ENCODE measurements around a stretch of chr4.

DNA sequence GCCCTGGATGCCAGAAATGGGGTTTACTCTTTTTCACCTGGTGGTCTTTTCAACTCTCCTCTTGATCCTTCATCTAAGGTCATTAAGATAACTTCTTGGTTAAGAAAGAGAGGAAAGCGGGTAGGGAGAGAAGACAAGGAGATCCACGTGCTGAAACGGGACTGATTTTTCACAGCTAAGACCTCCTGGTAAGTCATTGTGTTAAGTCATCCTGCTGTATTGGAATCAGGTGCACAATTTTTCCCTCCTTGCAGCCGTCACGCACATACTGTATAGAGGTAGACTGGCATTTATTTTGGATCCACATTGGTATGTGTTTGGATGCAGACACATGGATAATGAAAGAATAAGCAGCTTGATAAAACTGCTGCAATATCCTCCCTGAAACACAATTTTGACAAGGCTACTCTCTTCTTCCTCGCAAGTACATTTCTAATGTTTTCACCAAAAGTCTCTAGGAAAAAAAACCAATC, 60.1 kb upstream of the NAP1L5 start:
- PRO-cap: no peak

- PRO-cap: no peak
These were observed 104.9 kb upstream of the NAP1L5 start for GRCh38 chr4:88802587-88802874.

DNA sequence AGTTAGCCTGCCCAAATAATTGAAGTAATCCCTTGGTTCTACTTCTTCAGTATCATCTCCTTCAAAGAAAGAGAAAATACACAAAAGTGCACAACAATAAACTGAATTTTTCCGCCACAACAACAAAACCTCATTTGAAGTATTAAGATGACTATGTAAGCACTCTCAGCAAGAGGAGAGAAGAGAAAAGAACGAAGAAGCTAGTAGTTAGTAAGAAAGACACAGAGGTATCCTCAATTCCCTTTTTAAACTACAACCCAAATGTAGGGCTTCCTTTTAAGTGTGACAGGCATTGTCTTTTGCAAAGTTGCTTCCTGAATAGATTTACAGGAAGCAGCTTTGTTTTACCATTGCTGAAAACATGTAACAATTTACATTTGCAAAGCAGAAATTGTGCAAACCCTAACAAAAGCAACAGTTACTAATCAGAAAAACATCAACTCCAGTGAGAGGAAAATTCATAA, 96.5 kb downstream of the FAM13A start:
- PRO-cap: no peak

DNA sequence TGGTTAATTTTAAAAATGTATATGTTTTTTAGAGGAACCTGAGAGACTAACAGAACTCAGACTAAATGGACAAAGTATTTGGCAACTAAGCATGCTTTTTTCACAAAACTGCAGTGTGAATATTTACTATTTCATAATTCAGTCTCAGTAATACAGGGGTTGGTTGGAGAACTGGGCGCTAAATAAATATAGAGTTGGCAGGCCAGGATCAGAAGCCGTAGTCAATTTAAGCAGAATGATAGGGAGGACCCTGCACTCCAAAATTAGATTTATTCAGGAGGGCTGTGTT, 5.8 kb downstream of the TIGD2 start:
- PRO-cap: no peak

DNA sequence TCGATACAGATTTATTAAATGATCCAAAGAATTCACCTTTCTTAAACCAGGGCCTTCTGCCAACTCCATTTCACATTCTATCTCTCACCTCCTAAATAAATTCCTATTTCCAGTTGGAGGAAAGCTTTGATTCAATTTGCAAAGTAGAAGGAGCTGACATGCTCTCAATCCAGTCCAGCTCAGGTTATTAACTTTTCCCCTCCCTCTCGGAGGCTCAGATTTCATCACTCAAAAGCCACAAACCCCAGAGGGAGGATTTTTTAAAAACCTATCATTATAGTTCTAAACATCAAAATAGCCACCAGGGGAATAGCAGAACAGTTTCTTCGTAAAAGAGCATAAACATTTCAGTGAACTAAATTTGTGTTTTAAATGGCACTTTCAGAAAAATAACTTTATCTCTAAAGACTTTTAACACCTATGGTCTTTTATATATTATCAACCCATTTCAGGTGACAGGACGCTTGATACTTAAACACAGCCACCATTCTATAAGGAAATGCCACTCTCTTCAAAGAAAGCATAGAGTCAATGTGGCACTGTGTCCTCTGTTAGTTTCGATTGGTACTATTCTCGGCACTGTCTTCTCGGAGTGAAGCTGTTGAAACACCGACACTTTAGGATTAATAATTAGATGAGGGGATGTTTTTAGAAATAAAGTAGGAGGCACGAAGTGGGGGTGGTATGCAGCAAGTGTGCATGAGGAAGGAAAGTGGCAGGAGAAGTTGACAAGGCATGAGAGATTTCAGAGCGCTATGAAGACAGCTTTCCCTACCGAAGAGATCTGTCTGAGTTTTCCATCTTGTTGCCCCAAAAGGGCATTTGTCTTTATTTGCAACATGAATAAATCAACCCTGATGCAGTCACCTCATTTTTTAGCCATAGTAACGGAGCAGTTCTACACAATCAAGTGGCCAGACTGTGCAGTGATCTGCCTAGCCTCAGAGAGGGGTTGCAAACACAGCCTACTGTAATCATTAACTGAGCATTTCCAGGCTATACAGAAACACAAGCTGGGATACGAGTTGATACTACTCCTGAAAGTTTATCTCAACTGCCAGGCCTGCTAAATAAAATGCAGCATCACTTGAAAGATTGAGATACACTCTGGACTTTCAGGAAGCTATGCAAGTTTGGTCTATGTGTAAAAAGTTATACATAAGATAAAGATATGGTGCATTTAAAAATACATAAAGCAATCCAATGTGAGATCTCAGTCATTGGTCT, 8.5 kb downstream of the GPRIN3 start:
- PRO-cap: no peak

DNA sequence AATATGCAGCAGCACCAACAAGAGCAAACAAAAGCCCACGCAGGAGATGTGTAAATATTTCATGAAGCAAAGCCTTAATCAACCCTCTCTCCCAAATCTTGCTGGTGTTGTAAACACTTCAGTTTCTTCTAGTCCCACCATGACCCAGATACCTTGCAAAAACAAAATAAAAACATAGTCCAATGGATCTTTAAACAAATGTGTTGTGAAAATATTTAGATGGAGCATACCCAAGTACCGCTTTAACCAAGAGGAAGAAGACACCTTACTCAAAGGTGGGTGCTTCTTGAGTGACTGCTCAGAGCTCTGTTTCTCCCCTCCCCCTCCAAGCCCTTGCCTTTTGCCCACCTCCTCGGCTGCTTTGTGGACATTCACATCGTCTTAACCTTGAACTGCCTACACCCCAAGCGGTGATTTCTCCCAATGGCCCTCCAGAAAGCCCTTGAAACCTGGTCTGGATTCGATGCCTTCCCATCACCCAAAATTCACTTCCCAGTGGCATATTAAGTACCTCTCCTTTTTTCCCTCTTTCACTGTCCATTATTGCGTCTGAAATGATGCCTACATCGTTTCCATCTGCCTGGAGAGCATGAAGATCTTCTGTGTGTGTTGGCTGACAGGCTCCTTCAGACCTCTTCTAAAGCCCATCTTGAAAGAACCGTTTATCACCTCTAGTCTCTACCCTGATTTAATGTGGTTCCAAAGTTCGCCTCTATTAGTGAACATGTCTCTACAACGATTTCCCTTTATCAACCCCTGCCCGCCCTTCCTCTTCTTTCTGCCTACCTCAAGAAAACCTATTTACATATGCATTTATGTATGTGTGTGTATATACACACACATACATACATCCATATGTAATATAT, 1.0 kb downstream of the GPRIN3 start:
- PRO-cap: no peak

DNA sequence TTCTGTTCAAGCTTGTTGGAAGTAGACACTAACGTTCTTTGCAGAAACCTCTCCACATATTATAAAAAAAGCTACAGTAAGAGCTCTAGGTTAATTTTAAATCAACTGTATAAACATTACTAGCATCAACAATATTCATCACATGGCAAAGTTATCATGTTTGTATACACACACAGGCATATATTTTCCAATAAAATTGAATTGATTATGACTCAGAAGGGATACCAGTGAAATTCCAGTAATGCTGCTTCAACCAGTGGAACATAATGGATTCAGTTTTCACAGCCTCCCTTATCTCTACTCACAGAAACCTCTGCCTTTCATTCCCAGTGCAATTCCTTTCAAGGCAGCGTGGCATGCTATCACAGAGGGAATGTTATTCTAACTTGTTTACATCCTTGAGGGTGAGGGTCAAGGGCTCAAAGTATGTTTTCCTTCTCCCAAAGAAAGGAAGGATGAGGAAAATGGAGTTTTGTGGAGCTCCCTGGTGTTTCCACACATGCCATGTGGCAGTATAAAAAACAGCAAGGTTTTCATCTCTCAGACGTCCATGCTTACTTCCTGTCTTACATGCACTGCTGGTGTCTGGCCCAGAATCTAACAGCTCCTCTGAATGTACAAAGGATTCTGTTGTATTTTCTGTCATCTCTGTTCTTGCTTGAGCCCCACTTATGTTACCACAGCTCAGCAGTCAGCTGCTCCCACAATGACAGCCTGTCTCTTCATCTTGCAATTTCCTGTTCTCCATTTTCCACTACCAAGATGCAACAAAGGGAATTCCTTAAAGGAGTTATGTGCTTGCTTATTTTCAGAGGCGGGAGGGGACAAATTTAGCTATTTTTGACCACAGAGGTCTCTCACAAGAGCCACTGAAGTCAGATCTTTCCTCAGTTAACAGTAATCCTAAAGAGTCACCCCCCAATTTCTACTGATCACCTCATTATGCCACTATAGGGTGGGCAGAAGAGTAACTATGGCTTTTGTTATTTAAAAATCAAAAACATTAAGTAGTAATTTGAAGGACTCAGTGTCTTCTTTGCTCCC, 128.0 kb downstream of the SNCA start:
- PRO-cap: bidirectional peak, plus-strand start at position 323 of the sequence, minus-strand start at position 265 of the sequence; bidirectional peak, plus-strand start at position 838 of the sequence, minus-strand start at position 577 of the sequence

- PRO-cap: no peak
These were observed 3.8 kb downstream of the MMRN1 start for GRCh38 chr4:89898287-89898971.

GRCh38 chr4:90532772-90532971, 405.5 kb downstream of the CCSER1 start:
- PRO-cap: no peak

DNA sequence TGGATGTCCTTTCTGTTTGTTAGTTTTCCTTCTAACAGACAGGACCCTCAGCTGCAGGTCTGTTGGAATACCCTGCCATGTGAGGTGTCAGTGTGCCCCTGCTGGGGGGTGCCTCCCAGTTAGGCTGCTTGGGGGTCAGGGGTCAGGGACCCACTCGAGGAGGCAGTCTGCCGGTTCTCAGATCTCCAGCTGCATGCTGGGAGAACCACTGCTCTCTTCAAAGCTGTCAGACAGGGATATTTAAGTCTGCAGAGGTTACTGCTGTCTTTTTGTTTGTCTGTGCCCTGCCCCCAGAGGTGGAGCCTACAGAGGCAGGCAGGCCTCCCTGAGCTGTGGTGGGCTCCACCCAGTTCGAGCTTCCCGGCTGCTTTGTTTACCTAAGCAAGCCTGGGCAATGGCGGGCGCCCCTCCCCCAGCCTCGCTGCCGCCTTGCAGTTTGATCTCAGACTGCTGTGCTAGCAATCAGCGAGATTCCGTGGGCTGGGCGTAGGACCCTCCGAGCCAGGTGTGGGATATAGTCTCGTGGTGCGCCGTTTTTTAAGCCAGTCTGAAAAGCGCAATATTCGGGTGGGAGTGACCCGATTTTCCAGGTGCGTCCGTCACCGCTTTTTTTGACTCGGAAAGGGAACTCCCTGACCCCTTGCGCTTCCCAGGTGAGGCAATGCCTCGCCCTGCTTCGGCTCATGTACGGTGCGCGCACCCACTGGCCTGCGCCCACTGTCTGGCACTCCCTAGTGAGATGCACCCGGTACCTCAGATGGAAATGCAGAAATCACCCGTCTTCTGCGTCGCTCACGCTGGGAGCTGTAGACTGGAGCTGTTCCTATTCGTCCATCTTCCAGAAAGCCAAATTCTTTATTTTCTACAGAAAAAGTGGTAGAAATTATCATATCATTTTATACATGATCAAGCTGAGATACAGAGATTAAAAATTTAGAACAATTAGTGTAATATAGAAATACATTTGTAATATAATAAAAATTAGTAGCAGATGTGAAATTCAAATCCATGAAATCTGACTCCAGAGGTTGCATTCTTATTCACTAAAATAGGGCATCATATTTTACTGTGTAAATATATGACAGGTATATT, 512.2 kb upstream of the GRID2 start:
- PRO-cap: bidirectional peak, plus-strand start at position 461 of the sequence, minus-strand start at position 193 of the sequence; unidirectional peak, minus-strand start at position 693 of the sequence; unidirectional peak, minus-strand start at position 755 of the sequence; unidirectional peak, minus-strand start at position 848 of the sequence

- PRO-cap: no peak
These were observed 3.5 kb downstream of the ATOH1 start for GRCh38 chr4:93831854-93832648.

- PRO-cap: no peak
These were observed 20.1 kb downstream of the PDLIM5 start for GRCh38 chr4:94471698-94472367.

- PRO-cap: no peak
These were observed 103.5 kb upstream of the BMPR1B start for GRCh38 chr4:94654017-94654886.

DNA sequence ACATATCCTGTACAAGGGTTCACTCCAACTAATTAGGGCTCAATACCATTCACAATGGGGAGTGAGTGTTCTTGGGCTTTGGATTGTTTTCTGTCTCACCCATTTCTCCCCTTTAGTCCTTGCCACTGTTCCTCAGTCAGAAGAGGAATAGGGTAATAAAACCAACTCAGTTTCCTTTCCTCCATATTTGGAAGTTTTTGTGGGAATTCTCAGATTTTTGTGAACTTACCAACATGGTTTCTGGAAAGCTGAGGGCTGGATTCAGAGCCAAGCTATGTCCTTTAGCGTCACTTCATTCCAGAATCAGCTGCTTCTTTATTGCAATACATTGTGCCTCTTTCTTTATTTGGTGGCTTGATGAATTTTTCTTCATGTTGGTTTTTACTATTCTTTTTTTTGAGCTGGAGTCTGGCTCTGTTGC, 43.0 kb upstream of the BMPR1B start:
- PRO-cap: no peak

DNA sequence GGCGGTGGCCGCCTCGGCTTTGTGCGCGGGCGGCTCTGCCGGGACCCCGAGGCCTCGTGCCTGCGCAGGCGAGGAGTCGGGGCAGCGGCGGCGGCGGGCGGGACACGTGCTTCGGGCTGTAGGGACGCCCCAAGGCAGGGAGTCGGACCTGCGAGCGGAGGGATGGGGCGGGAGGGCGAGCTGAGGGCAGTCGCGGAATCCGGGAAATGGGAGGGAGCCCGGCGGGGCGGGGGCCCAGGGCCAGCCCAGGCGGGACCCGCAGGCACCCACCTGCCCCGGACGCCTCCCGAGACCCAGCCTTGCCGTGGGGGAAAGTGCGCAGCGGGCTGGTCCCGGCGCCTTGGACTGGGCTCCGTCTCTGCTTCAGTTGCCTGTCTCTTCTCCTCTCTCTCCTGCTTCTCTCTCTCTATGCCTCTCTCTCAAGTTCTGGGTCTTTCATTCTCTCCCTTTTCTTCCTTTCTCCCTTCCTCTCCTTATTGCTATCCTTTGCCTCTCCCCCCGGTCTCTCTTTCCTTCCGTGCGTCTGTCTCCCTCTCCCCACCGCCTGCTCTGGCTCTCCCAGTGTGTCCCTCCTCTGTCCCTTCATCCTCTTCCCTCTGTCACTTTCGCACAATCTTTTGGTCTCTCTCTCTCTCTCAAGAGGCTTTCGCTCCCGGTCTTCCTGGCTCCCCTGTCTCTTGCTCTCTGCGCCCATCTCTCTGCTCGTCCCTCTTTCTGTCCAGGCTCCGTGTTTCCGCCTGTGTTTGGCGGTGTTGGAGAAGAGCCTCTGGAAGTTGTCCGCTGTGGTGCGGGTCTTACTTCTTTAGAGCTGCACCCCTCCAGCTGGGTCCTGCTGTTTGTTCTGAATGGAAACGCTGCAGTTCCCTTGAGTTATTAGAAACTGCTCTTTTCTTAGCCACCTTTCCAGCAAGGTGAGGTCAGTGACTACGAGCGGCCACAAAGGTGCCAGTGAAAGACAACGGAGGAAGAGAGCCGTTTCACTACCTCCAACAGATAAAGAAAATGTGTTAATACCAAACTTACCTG, 862 bp downstream of the BMPR1B start:
- PRO-cap: bidirectional peak, plus-strand start at position 49 of the sequence, minus-strand start at position 37 of the sequence; unidirectional peak, minus-strand start at position 301 of the sequence; unidirectional peak, minus-strand start at position 404 of the sequence; unidirectional peak, minus-strand start at position 688 of the sequence; unidirectional peak, minus-strand start at position 843 of the sequence

- PRO-cap: no peak
These were observed 41.0 kb downstream of the UNC5C start for GRCh38 chr4:95507587-95508292.

GRCh38 chr4:98315694-98316341, 54.6 kb downstream of the RAP1GDS1 start:
- PRO-cap: no peak

- PRO-cap: bidirectional peak, plus-strand start at chr4:98468921, minus-strand start at chr4:98468768
These were observed 189.8 kb downstream of the TSPAN5 start for GRCh38 chr4:98468464-98469155.

DNA sequence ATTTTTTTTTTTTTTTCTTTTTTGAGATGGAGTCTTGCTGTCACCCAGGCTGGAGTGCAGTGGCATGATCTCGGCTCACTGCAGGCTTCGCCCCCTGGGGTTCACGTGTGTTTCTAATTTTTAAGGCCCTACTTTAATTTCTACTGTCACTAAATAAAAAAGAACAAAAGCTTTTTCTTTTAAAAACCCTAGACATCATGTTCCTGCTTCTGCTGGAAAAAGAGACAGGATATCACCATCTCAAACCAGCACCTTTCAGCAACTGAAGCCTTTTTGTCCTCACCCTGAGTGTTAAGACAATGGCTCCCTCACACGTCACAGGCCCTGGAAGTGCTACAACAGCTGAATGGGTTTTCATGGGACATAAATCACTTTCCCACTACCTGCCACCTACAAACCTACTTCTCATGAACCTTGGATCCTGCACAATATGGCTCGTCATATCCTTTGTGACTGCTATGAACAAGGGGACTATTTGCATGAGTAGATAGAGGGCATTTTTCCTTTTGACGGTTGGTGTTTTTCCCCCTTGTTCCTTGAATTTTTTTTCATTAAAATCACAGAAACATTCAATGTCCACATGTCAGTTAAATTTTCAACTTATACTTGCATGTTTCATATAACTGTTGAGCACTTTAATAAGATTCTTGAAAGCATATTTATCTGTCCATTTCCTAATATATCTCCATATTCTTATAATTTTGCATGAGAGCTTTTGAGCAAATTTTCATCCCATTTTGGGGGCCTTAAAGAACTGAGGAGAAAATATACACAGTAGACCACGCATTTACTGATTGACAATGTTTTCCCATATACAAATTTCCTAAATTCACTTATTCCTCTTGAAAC, 93.5 kb downstream of the TSPAN5 start:
- PRO-cap: unidirectional peak, minus-strand start at position 264 of the sequence

- PRO-cap: no peak
These were observed 4.0 kb downstream of the TSPAN5 start for GRCh38 chr4:98654338-98654984.

Data from neural crest cell (in vitro differentiated cells).